Hair follicular keratinocyte (primary cell): ENCODE data around the genes CEACAM6 and PSG11.

DNA sequence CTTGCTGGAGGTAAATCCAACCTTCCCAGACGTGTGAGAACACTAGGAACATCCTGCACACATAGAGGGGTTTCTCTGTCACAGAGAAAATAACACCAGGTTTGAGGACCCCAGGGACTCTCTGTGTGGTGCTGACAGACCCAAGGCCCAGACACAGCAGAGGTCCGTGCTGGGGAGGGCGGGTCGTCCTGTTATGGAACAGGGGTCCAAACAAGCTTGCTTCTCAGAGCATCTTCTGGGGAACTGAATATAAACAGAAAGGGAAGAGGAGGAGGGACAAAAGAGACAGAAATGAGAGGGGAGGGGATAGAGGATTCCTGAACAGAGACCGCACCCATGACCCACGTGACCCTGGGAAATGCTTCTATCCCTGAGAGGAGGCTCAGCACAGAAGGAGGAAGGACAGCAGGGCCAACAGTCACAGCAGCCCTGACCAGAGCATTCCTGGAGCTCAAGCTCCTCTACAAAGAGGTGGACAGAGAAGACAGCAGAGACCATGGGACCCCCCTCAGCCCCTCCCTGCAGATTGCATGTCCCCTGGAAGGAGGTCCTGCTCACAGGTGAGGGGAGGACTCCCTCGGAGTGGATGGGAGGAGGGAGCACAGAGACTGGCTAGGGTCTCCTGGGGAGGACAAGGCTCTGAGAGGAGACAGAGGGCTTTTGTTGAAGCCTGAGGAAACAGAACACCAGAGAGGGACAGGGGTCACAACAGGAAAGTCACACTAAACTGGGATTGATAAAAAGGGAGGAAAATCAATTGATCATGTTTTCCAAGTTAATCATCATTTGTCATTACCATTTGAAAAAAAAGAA, at the start of gene CEACAM6:
CEACAM6 (plus strand) TSS at position 388 of the 813 bp plus-strand sequence.
- RAMPAGE, long total RNA, result no peak

DNA sequence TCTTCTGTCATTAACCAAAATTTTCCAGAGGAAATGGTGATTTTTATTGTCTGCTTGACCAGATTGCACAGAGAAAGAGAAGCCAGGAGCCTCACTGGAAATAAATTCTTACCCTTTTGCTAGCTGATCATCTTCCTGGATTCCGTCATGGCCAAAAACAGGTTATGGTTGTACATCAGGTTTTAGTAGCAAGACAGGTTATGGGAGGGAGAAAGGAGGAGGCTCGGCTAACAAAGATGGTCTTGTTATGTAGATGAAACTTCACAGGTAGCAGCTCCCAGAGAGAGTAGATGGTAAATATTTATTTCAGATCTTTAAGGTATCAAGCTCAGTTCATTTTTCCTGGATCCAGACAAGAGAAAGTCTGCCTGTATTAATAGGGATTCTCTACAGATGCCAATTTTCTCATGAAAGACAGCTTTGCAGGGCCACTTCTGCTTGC, 19.7 kb upstream of the CEACAM3 start:
- RAMPAGE, long total RNA, result no peak

DNA sequence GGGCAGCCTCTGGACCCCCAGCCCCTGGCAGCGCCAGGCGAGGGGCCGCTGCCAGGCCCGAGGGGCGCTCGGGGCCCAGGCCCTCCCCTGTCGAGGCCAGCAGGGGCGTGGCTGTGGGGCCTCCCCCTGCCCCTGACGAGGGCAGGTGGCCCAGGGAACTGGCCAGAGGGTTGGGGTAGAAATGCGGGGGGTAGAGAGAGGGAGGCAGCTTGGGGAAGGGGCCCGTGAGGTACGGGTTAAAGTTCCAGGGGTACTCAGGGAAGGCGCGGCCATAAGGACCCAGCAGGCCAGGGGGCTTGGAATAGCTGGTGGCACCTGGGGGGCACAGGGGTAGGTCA, 19.9 kb downstream of the ERFL start:
- RAMPAGE, long total RNA, result no peak

- RAMPAGE, long total RNA, result no peak
Measured at GRCh38 chr19:41998953-41999458, 5.0 kb upstream of the ATP1A3 start.

DNA sequence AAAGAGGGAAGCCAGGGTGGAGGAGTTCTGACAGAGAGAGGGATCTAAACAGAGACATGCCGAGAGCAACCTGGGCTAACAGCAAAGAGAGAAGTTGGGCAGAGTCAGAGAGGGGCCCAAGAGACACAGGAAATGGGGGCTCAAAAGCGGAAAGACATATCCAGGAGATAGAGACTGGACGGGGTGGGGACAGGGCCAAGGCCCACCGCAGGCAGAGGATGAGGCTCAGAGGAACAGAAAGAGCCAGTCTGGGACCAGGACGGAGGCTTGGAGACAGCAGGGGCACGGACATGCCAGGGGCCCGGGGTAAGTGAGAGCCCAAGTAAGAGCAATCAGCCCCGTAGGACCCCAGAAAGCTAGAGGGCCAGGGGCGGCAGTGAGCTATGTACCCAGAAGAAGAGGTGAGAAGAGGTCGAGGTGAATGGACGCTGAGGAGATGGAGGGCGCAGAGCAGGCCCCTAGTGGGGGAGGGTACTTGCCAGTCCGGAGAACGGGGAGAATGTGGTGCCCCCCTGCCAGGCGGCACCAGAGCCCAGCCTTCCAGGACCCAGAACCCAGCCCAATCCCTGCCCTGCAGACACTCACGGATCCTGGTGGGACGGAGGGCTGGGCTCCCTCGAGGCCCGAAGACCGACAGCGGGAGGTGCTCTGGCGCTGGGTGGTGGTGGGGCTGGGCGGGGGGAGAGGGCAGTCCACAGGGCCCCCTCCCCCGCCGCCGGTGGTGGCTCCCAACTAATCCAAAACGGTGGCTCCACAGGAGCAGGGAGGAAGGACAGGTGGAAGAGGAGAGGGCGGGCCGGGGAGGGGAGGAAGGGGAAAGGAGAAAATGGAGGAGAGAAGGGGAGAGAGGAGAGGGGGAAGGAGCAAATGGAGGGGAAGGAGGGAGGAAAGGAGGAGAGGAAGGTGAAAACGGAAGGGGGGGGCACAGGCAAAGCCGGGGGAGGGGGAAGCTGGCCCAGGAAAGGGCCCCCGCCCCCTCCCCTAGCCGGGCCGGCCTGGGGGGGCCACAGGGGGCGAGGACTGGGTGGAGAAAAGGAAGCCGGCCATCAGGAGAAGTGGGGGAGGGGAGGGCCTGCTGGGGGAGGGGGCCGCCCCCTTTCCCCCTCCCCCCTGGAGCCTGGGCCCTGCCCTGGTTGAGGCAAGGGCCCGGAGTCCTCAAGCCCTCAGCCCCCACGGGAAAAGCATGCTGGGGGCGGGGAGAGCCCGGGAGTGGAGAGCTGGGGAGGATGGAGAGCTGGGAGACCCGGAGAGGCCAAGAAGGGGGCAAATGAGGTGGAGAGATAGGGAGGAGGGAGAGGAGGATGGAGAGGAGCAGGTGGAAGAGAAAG, 886 bp downstream of the GRIK5 start:
- RAMPAGE, long total RNA, result no peak

DNA sequence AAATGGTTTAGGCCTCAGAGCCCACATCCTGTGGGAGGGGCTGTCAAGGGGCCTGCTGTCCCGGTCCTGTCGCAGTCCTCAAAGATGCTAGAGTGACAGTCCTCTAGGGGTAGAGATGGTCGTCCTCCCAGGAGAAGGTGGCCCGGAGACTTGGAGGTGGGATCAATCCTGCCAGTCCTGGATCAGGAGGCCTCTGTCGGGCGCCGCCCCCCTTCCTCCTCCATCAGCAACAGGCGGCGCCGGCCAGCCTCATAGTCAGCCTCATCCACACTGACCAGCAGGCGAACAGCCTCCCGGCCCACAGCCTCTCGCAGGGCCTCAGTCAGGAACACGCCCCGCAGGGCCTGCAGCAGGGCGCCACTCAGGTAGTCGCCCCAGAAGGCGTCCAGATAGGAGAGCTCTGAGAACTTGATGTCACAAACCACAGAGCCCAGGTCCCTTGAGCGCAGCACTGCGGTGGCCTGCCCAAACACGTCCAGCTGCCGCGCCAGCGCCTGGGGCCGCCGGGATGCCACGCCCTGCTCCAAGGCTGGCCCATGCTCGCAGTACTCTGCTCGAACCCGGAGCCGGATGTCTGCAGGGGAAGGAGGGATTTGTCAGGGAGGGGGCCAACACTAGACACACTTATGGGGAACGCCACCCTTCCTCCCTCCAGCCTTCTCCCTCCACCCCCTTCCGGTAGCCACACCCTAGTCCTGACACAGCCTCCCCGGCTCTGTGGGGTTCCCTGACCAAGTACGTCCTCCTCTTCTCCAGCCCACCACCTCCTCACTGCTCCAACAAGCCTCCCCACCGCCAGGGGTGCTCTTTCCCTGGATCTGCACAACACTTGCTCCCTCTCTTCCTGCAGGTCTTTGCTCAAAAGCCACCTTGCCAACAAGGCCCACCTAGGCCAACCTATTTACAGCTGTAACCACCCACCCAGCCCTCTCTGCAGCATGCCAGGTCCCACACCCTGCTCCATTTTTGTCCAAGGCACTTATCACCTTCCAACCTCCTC, 17.9 kb downstream of the DEDD2 start:
- RAMPAGE, long total RNA, result no peak

- RAMPAGE, long total RNA, result no peak
Measured at GRCh38 chr19:42203380-42203733, 14.1 kb downstream of the DEDD2 start.

DNA sequence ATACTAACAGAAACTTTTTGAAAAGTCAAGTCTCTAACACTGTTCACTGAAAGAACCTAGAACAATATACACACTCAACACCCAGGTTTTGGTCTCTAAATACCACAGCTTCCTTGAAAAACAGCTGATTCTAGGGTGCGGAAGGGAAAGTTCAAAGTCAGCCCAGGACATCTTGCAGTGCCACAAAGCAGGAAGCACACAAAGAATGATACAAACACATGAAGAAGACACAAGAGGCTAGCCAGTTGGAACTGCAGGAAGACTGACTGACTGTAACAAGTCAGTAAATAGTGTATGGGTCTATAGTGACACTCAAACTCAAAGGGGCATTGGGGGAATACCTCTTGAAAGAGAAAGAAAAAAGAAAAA, 4.6 kb downstream of the DEDD2 start:
- RAMPAGE, long total RNA, result no peak

- RAMPAGE, long total RNA, result no peak
Measured at GRCh38 chr19:42231687-42232401, 10.6 kb downstream of the GSK3A start.

GRCh38 chr19:42233578-42234461, 8.6 kb downstream of the GSK3A start:
- RAMPAGE, long total RNA, result no peak

- RAMPAGE, long total RNA, result no peak
Measured at GRCh38 chr19:42243405-42243993, 1.1 kb upstream of the GSK3A start.

DNA sequence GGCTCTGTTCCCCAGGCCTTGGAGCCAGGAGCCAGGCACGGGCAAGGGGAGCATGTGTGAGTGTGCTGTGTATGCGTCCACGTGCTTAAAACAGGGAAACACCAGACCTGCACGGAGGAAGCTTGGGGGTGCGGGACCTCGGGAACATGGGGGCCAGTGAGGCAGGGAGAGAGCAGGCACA, 2.3 kb downstream of the ERF start:
- RAMPAGE, long total RNA, result no peak

DNA sequence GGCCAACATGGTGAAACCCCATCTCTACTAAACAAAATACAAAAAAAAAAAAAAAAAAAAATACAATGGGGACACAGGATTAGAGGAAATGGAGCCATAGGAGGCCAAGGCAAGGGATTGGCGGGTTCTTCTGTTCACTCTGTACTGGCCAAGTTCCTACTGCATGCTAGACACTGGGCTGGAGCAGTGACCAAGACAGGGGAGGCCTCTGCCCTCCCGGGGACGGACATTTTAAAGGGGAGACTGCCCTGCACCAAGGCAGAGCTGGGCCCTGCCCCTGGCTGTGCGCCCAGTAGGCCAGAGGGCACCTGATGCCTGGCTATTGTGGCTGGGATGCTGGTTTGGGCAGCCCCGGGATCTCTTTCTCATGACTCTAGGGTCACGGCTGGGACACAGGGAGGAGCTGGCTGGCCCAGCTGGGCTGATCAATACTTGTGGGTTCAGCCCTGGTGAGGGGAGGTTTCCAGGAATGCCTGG, 17.8 kb downstream of the LIPE start:
- RAMPAGE, long total RNA, result no peak

GRCh38 chr19:42433152-42434138, 6.3 kb upstream of the LIPE start:
- RAMPAGE, long total RNA, result no peak

DNA sequence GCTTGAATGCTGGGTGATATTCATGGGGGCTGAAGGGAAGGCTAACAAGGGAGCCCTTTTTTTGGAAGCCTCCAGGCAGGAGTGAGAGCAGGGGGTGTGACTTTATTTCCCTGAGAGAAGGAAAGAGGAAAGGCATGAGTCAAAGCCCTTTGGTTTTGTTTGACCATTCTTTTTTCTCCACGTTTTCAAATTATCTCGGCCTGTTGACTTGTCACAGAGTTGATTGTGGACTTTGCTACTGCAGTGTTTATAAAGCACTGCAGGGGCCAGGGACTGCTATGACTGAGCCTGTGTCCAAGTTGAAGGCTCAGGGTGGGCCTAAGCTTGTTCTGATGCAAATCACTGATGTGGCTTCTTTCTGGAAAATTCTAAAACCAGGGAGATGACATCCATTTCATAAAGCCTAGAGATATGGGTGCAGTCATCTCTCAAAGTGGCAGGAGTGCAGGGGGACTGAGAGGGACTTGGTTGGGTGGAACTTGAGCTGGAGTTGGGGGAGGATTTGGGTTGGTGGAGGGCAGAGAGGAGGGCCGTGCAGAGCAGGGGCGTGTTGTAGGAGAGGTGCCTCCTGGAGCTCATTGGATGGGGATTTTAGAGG, 1.2 kb upstream of the CXCL17 start:
- RAMPAGE, long total RNA, result no peak

DNA sequence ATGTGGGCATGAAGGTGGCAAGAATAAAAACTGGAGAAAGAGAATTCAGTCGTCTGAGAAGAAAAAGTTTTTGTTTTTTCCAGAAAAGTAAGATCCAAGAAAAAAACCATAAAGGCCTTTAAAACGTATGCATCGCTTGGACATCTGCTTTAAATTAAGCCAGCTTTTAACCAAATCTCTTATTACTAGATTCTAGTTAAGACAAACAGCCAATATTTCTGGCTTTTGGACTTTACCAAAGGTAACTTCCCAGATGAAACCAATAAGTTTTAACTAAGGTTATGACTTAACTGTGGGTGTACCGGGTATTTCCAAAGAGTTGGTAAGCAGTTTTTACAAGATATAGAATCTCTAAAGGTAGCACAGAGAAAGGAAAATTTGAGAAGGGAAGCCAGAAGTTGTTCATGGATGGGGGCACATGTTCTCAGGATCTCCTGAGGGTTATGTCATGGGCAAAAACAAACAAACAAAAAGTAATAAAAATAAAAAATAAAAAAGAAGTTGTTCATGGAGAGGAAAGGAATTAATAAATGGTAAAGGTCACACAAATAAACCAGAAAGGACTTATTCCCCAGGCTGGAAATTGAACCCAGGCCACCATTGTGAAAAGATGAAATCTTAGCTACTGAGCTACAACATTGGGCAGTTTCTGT, 33.9 kb downstream of the CEACAM1 start:
- RAMPAGE, long total RNA, result no peak

GRCh38 chr19:43026274-43026751, at the start of gene PSG11:
Gene PSG11 (minus strand): TSS chr19:43026469.
- RAMPAGE, long total RNA, result no peak

GRCh38 chr19:43315818-43316319, 37.6 kb upstream of the CD177 start:
- RAMPAGE, long total RNA, result no peak

- RAMPAGE, long total RNA, result no peak
Measured at GRCh38 chr19:43414486-43414770, 262 bp upstream of the TEX101 start.

DNA sequence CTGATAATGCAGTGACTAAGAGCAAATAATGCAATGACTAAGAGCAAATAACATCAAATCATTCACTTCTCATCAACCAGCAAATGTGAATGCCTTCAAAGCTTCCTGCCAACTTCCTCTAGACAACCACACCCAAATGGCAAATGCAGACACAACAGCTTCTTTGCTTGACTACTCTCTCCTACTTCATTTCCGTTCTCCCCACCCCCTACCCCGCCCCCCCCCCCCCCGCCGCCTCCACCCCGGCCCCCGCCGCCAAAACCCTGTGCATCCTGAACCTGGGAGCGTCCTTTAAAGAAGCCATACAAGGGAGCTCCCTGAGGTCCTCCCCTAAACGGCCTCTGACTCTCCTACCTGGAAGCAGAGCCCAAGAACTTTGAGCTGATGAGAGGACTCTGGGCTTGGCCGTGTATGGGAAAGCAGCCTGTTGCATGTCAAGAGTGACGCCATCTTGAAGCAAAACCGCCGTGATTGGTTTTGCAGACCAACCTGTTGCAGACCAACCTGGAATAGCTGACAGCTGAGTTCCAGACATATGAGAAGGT, 24.6 kb downstream of the TEX101 start:
- RAMPAGE, long total RNA, result no peak